ENCODE results near the genes NUDT5 and PHYH.

DNA sequence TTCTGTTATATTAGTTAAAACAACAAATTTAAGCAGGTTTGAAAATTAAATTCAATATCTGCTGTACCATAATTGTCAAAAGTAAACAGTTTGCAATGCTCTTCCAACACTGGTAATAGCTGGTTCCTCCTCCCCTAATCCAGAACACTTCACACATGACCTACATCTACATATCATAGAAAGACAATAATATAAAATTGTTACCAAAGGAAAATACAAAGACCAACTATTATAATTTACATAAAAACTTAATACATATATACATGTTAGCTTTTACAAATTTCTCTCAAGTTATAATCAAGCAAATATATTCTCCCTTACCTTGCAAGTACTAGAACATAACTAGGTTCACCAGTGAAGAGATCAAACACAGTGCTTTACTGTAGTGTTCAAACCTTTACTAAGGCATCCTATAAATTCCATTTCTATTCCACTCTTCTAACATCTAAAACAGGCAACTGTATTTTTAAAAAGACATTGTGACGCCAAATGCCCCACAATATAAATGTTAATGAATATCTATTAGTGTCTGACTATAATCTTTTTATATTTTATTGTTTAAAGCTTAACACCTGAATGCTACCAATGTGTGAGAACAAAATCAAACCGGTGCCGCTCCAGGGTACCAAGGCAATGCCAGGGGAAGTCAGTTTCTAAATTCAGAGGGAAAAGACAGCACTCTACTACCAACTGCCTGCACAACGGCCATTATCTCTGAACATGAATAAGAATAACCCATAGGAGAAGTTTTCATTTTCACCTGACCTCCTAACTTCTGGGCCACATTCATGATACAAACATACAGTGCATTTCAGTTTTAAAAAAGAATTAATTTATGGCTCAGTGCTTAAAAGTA is 22.0 kb downstream of the USP6NL start:
- PRO-cap, 3 experiments = no peak in any of the 3 experiments
- RAMPAGE, long total RNA = no peak

- PRO-cap, 3 experiments = no peak in any of the 3 experiments
- RAMPAGE, long total RNA = no peak
These were observed 58.1 kb upstream of the ECHDC3 start for GRCh38 chr10:11684027-11684629.

DNA sequence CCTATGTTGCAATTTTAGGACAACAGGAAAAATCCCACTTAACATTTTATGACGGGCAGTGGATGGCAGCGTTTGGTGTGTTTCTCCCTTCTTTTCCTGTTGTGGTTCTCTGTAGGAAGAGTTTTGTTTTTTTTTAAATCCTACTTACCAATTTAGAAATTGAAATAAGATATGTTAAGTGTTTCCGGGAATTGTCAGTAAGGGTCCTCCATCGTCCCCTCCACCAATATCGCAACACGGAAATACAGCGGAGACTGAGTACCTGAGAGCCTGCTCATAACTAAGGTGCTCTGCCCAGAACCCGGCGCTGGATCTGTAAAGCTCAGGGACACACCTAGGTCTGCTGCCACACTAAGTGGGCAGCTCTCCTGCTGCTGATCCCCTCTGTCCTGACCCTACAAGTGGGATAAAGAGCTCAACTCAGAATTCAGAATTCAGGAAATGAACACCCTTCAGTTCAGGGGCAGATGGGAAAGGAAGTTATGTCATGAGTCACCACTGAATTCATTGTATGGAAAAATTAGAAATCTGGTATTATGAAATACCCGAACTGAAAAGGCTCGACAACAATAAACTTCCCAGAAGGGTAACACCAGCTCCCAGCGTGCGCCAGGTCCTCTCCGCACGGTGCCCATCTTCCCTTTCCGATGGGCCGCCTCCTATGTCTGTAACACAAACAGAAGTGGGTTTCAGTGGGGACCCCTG is 9.1 kb upstream of the PROSER2 start:
- PRO-cap, 3 experiments = peak in 2 of 3 experiments; most common minus-strand start position 386 of the sequence (in 1)
- RAMPAGE, long total RNA = no peak

- PRO-cap, 3 experiments = no peak in any of the 3 experiments
- RAMPAGE, long total RNA = no peak
These were observed 58.9 kb downstream of the PROSER2 start for GRCh38 chr10:11881956-11882457.

- PRO-cap, 3 experiments = peak in 2 of 3 experiments; most common plus-strand start chr10:12195945 (in 1); most common minus-strand start chr10:12195879 (in 2)
- RAMPAGE, long total RNA = no peak
These were observed at the start of gene NUDT5 for GRCh38 chr10:12195360-12196030. NUDT5 (minus strand) TSS chr10:12195891.

GRCh38 chr10:12246457-12247086 is 50.6 kb downstream of the CDC123 start:
- PRO-cap, 3 experiments = no peak in any of the 3 experiments
- RAMPAGE, long total RNA = no peak

- PRO-cap, 3 experiments = peak in 1 of 3 experiments; most common minus-strand start chr10:12448806 (in 1)
- RAMPAGE, long total RNA = no peak
These were observed 99.5 kb downstream of the CAMK1D start for GRCh38 chr10:12448632-12449443.

DNA sequence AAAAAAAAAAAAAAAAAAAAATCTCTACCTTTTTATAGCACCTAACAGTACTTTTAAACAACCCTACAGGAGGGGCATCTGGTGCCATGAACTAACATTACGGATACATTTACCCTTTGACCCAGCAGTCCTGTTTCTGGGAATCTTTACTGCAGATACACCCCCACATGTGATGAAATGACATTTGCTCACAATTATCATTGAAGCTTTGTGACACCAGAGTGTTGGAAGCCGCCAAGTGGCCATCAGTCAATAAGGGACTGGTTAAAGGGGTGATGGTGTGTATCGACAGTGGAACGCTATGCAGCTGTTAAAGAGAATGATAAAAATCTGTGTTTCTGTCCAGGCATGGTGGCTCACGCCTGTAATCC is 107.4 kb downstream of the CAMK1D start:
- PRO-cap, 3 experiments = no peak in any of the 3 experiments
- RAMPAGE, long total RNA = no peak

GRCh38 chr10:12457779-12458391 is 108.5 kb downstream of the CAMK1D start:
- PRO-cap, 3 experiments = no peak in any of the 3 experiments
- RAMPAGE, long total RNA = no peak

- PRO-cap, 3 experiments = no peak in any of the 3 experiments
- RAMPAGE, long total RNA = no peak
These were observed 227.0 kb downstream of the CCDC3 start for GRCh38 chr10:12774597-12774836.

- PRO-cap, 3 experiments = no peak in any of the 3 experiments
- RAMPAGE, long total RNA = no peak
These were observed 29.0 kb downstream of the PHYH start for GRCh38 chr10:13270873-13271227.

DNA sequence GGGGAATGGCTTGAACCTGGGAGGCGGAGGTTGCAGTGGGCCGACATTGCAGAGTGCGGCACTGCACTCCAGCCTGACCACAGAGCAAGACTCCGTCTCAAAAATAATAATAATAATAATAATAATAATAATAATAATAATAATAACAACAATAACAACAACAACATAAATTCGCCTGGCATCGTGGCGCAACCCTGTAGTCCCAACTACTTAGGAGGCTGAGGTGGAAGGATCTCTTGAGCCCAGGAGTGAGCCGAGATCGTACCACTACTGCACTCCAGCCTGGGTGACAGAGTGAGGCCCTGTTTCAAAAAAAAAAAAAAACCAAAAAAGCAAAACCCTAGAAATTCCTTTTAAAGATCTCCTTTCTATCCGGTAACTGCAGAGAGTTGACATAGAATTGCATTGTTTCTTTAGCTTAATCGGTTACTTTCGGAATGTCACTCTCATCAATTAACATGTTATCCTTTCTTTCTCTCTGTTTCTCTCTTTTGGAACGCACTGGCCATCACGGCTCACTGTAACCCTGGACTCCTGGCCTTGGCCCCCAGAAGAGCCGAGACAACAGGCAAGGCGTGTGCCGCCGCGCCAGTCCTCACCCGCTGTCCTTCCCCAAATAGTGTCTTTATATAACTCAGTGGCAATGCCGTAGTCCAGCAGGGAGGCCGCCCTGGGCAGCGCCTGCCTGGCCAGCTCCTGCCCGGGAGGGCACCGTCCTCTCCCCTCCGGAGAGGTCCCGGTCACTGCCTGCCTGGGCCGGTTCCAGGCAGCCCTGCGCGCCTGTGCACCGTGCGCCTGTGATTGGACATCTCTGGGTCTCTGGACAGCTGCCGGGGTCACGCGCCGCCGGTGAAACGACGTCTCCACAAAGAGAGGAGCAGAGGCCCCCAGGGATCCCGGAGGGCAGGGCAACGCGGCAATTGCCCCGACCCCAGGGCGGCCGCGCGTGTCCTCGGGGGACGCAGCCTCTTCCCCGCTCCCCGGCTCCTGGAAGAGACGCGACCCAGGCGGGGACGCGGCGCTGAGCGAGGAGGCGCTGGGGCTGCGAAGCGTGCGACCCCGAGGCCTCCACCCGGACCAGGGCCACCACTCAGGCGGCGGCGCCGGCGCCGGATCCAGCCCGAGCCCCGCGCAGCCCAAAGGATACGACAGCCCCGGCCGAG is 662 bp downstream of the PHYH start:
- PRO-cap, 3 experiments = peak in 3 of 3 experiments; most common plus-strand start position 880 of the sequence (in 3); most common minus-strand start position 557 of the sequence (in 1)
- RAMPAGE, long total RNA = no peak

DNA sequence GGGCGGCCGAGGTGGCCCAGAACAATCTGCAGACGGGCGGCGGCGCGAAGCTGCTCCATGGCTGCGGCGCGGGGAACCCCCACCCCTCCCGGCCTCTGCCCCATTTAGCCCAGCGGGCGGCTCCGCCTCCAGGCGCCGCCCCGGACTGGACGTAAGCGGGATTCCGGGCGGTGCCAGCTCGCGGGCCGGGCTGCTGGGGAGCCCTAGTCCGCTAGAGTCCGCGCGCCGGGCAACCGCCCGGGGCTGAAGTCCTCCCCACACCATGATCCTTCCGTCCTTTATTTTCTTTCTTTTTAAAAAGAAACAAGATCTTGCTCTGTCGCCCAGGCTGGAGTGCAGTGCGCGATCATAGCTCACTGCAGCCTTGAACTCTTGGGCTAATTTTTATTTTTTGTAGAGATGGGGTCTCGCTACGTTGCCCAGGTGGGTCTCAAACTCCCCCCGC is at the start of gene PHYH:
Gene PHYH, minus strand, starts transcription at position 81 of the 445 bp plus-strand sequence.
- PRO-cap, 3 experiments = peak in 3 of 3 experiments; most common plus-strand start position 206 of the sequence (in 3); most common minus-strand start position 77 of the sequence (in 2)
- RAMPAGE, long total RNA = no peak

DNA sequence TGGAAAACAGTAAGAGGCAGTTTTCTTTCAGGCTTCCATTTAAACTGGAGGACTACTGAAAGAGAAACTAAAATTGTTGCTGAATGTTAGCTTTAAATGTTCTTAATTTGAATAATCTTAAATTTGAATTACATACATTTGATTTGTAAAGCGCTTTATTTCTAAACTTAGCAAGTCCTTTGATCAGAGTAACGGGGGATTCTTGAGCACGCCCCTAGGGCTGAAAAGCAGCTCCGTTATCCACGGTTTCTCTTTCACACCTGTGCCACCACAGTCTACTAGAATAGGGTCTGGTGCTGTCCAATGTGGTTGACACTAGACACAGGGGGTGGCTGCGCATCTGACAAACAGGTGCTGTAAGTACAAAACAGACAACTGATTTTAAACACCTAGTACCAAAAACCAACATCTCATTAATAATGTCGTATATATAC is 7.5 kb downstream of the SEPHS1 start:
- PRO-cap, 3 experiments = peak in 1 of 3 experiments; most common minus-strand start position 277 of the sequence (in 1)
- RAMPAGE, long total RNA = no peak

DNA sequence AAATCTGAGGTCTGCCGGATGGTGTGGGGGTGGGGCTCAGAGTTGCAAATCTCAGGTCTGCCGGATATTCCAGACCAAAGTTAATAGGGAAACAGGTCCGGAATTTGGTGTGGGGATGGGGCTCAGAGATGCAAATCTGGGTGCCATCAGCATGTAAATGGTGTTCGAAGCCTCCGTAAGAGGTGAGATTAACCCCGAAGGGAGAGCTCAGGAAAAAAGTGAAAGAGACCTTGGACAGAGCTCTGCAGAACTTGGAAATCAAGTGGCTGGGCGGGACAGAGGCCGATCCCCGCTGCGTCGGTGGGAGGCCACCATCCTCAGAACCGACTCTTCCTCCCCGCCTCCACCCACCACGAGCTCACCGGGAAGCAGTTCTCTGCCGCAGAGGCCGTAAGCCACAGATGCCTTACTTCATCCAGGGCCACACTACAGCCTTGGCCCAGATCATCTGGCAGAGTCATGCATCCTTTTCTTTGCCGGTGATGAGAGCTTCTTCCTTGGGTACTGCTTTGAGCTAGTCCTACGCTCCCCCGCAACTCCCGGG is 1.8 kb upstream of the SEPHS1 start:
- PRO-cap, 3 experiments = no peak in any of the 3 experiments
- RAMPAGE, long total RNA = no peak

DNA sequence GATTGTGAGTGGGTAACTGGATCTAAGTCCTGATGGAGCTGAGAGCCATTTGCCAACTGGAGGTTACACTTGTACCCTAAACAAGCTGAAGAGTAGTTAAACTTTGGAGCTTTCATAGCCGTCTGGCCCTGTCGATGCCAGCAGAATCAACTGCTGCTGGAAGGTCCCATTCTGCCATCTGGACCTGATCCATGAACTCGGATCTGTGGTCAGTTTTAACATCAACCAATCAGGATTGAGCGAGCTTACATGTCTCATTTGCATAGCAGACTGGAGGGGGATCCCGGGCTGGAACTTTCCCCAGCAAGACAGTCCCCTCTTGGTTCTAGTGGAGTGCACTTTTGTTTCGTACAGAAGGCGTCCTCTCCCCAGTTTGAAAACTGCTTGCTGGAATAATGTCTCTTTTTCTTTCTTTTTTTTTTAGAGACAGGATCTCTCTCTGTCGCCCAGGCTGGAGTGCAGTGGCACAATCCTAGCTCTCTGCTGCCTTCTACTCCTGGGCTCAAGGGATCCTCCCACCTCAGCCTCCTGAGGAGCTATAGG is 42.5 kb upstream of the SEPHS1 start:
- PRO-cap, 3 experiments = peak in 1 of 3 experiments; most common plus-strand start position 311 of the sequence (in 1)
- RAMPAGE, long total RNA = no peak

GRCh38 chr10:13409690-13410367 is 61.7 kb upstream of the SEPHS1 start:
- PRO-cap, 3 experiments = no peak in any of the 3 experiments
- RAMPAGE, long total RNA = no peak

- PRO-cap, 3 experiments = no peak in any of the 3 experiments
- RAMPAGE, long total RNA = no peak
These were observed 73.1 kb downstream of the PRPF18 start for GRCh38 chr10:13659840-13660324.

DNA sequence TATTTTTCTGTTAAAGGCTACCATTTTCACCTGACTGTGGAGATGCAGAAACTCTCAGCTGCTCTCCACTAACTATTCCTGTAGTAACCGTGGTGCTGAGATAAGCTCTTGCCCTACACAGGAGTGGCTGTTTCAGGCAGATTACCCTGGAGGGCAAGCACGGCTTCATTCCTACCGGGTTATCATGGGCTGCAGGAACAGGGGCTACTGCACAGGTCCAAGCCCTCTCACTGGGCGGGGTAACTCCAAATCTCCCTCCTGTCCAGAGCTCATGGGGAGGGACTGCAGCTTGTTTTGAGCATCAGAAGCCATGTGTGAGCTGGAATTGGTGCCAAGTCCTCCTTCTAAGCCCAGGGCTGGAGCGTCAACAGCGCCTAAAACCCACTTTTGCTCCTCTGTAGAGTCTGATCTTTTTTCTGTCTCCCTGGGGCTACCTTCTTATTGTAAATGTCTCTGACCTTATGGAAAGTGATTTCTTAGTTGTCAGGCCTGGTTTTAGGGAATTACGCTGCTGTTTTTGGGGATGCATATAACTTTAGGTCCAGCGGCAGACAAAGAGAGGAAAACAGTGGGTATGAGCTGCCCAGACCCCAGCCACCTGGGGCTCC is 119.1 kb downstream of the PRPF18 start:
- PRO-cap, 3 experiments = no peak in any of the 3 experiments
- RAMPAGE, long total RNA = no peak

DNA sequence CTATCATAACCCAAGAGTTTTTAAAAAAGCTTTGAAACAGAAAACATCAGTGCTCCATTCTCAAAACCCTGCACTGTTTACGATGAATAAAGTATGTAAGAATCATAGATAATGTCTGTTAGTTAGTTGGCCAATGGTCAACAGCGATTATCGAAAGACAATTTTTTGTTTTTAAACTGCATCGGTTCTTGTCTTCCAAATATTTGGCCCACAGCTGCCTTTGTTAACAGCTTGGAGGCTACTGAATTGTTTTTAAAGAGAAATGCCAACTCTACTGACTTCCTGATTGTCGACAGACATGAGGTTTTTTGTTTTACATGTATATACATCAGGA is 170.2 kb downstream of the PRPF18 start:
- PRO-cap, 3 experiments = no peak in any of the 3 experiments
- RAMPAGE, long total RNA = no peak

All from cerebellum (tissue), 5 donors.